Airway epithelial cell (primary cell): ENCODE results near the gene BCL6.

GRCh38 chr3:187728909-187729499 is 16.3 kb downstream of the BCL6 start:
- RAMPAGE, long total RNA, result no peak

GRCh38 chr3:187745218-187746199 is at the start of gene BCL6:
Gene BCL6 (minus strand): TSS chr3:187745468.
- RAMPAGE, long total RNA, result no peak

- RAMPAGE, long total RNA, result no peak
These were observed 2.7 kb upstream of the BCL6 start for GRCh38 chr3:187747811-187748518.

DNA sequence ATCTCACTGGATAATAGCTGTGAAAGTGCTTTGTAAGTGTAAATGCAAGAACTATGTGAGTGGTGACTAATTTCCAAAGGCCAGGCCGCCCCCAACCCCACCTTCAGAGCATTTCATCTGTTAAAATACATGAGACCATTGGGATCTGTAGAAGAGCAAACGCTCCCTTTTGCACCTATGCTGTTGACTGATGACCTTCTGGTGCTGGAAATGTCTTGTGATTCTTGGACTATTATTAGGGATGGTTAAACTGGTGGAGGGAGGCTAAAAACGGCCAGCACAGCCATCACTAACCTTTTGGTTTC is 196.7 kb upstream of the LPP start:
- RAMPAGE, long total RNA, result no peak

GRCh38 chr3:188072532-188073186 is 81.3 kb upstream of the LPP start:
- RAMPAGE, long total RNA, result no peak

- RAMPAGE, long total RNA, result no peak
These were observed 76.7 kb upstream of the LPP start for GRCh38 chr3:188077098-188077881.

DNA sequence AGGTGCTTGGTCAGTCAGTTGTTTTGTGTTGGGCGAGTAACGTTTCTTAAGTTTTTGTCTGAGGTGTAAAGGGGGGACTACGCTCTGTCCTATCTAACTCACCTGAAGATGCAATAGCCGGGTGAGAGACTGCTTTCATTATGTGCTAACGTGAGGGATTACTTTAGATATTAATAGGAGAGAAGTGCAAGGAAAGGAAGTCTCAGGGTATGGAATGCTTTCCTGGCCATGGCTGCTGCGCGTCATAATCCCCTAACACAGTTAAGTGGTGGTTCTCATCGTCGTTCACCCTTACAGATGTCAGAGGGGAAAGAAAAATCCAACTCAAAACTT is 1.4 kb upstream of the LPP start:
- RAMPAGE, long total RNA, result no peak

DNA sequence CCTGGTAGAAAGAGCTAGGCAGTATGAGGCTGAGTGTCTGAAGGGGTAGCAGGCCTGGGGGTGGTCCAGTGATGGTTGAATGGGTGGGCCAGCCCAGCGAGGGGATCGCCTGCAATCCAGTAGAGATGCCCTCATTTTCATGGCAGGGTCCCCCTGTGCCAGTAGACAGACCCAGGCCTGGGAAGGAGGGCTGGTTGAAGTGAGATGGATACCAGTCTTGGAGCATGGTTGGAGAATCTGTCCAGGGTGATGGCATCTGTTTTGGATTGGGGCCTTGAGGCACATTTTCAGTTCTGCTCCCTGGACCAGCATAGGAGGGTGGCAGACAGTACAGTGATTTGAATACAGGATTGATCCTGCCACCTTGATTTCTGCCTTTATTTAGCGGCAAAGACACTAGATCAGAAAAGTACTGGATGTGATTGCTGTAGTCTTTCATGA is 23.2 kb downstream of the LPP start:
- RAMPAGE, long total RNA, result no peak

DNA sequence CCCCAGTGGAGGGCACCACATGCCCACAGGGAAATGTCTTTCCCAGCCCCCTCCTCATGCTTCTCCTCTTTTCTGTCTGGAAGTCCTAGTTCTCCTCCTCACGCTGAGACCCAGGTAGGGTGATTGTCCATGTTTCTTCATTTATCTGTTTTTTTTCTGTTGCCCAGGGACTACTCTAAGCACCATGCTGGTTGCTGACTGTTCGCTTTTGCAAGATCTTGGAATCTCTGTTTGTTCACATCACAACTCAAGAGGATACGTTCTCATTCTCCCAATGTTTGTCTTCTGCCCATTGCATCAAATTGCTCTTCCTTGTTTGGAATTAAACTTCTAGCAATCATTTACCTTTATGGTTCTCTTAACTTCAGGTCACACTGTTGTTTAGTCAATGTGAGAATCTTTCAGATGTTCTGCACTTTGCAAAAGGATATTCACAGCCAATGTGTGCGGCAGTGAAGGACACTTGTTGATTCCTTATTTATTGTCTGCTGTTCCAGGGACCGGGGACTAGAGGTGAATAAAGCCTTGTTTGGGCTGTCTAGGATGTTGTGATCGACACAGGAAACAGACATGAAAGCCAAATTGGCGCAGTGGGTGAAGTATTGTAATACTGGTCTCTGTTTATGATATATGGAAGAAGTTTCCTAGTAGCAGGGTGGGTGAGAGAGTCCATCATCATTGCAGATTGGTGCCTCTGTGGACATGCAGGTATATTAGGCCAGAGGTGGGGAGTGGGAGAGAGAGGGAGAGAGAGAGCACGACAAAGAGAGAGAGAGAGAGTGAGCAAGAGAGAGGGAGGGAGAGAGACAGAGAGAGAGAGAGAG is 24.5 kb downstream of the LPP start:
- RAMPAGE, long total RNA, result no peak

DNA sequence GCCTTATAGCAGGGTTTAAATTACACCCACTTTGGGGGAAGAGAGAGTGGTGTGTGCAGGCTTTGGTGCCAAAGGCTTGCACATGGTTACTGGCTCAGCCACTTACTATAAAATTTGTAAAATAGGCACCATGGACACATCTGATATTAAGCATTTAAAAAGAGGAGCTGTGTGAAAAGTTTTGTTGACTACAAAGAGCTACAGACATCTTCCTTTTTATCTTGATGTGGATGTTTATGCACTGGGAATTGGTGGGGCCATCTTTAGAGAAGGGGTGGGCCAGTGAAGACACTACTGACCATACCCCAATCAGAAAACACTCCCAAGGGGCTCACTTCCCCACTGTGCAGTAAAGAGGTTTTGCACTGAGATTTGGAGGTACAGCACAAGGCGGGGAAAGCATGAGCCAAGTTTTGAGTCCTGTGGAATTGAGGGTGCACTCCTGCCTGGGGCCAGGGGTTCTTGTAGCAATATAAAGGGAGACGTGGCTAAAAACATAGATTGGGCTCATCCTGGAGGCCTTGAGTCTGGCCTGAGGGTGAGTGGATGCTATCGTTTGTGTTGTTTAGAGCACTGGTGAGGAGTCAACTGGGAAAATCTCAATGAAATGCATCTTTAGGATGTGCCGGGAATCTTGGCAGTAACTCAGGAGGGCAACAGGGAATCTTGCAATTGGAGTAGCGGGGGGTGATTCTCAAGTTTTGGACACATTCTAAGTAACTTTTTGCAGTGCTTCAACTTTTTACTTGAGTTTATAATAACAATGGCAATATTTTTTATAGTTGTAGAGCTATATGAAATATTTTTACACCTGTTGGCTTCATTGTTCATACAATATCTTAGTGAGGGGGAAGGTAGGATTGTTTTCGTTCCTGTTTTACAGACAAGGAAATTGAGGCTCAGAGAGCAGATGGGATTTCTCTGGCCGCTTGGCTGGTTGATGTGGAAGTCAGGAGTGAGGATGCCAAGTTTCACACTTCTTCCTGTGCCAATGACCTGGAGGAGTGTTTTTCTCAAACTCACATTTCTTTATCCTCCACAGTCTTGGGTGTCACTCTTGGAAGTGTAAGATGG is 50.2 kb downstream of the LPP start:
- RAMPAGE, long total RNA, result no peak

GRCh38 chr3:188212052-188213005 is 58.4 kb downstream of the LPP start:
- RAMPAGE, long total RNA, result no peak

DNA sequence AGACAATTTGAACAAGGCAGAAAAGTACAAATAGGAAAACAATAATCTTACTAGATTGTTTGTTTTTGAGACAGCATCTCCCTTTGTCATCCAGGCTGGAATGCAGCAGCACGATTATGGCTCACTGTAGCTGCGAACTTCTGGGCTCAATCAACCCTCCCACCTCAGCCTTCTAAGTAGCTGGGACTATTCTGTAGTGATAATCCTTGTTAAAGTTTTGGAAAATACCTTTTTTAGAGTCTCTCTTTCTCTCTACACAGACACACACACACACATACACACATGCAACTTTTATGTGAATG is 107.1 kb downstream of the LPP start:
- RAMPAGE, long total RNA, result no peak

DNA sequence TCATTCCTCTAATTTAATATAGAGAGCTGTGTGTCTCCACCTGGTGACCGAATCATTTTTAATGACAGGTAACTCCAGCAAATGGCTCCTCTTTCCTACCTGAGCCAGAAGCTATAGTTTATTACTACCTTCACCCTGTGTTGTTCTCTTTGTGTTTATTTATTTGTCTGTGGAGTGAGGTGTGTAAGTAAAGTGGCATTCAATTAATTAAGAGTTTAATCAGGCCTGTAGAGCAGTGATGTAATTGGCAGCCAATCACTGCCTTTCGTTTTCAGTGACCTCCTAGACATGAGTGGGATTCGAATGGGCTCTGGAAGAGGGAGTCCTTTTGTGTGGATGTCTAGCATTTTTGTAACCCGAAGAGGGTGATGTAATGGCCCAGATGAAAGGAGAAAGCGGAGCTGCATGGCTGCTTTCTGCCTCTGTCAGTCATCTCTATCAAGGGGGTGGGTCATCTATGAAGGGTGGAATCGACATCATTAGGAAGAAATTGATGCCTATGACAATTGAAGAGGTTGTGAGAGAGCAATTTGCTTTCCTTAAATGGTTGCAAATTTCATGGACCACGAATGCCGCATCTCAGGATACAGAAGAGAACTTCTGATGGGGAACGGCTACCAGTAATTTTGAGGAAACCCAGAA is 126.0 kb downstream of the LPP start:
- RAMPAGE, long total RNA, result no peak

DNA sequence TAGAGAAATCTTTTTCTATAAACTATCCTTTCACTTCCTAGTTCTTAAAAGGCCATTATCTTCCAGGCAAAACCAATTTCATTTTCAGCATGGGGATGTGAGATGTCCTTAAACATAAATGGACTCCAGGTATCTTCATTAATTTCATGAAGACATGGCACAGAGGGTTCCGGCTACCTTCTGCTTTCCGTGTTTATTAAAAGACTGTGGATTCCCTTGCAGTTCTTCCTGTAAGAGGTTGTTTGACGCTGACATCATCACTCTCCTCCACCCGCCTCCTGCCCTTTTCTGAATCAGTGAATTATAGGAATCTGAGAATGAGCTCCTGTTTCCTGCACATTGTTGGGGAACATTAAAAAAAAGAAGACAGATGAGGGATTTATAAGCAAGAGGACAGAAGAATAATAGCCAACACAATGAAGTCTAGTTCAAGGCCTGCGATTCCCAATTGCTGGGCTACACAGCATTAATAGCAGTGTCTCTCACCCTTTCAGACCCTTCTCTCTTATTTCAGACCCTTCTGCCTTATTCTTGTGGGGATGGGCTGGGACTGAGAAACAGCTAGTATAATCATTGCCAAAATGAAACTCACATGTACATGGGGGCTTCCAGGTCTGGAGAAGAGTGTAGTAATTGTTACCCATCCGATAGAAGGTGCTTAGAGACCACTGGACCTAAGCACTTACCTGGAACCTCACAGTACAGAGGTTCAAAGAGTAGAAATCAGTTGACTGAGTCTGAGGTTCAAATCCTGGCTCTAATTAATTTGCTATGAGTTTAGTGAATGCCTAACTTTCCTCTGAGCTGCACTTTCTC is 191.4 kb downstream of the LPP start:
- RAMPAGE, long total RNA, result no peak

- RAMPAGE, long total RNA, result no peak
These were observed 194.7 kb downstream of the LPP start for GRCh38 chr3:188348423-188349320.

DNA sequence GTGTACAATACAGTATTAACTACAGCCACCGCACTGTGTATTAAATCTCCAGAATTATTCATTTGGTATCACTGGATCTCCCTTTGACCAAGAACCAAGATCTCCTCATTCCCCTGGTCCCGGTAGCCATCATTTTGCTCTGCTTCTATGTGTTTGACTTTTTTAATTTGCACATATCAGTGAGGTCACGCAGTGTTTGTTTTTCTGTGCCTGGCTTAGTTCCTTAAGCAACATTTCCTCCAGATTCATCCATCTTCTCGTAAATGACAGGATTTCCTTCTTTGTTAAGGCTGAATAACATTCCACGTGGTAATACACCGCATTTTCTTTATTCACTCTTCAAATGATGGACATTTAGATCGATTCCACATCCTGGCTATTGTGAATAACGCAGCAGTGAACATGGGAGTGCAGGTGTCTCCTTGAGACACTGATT is 212.0 kb downstream of the LPP start:
- RAMPAGE, long total RNA, result no peak

DNA sequence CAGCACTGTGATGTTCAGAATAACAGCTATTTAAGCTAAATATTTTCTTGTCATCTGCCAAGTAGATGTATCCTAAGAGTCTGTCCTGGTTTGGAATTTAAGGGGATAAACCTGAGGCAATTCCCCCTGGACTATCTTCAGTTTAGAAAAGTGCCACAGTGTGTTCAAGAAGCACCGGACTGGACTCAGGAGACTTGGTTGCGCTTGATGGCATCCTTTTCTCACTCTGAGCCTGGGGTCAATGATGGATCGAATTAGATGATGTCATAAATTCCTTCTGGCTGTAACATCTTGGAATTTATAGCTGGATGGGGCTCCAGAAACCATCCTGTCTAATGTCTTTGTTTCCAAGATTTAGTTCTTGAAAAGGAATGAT is 280.6 kb downstream of the LPP start:
- RAMPAGE, long total RNA, result no peak

DNA sequence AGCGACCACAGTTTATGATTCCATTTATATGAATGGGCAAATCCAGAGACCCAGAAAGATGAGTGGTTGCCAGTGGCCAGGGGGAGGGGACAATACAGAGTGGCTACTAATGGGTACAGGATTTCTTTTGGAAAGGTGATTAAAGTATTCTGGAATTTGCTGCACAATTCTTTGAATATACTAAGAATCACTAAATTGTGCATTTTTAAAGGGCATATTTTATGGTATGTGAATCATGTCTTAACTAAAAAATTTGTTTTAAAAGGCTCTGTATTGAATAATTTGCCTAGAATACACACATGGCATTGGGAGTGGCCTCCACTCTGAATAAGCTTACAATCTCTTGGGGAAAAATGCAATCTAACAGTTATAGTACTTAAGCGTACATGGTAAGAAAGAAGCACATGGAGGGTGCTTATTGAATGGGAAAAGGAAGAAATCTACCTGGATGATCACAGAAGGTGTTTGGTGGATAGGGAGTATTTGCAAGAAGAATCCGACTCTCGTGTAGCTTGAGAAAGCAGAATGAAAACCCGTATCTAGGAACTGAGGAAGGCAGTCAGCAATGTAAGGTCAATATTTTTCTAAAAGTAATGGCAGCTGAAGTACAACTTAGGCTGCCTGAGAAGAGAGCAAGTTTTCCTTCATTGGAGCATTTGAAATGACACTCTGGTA is 385.1 kb downstream of the LPP start:
- RAMPAGE, long total RNA, result no peak

DNA sequence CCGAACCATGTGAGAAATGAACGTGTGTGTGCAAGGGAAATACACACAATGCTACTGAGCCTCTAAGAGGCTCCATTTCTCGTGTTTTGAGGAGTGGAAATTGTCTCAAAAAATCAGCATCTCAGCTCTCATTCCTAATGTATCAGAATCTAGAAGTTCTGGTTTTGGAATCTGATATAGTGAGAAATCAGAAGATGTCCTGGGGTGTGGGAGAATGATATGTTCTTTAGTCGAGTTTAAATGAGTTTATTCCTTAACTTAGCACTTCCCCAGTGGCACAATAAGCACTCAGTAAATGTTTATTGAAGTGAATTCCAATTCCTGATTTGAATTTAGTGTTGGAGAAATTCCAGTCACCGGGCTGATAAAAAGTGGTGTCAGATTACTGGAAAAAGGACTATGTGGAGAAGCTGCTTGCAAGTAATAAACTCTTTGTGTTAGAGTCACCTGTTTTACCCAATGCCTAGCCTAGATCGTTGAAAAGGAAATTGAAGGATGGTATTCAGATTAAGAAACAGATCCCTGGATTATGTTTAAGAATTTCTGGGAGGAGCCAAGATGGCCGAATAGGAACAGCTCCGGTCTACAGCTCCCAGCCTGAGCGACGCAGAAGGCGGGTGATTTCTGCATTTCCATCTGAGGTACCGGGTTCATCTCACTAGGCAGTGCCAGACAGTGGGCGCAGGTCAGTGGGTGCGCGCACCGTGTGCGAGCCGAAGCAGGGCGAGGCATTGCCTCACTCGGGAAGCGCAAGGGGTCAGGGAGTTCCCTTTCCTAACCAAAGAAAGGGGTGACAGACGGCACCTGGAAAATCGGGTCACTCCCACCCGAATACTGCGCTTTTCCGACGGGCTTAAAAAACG is 481.8 kb downstream of the LPP start:
- RAMPAGE, long total RNA, result no peak

DNA sequence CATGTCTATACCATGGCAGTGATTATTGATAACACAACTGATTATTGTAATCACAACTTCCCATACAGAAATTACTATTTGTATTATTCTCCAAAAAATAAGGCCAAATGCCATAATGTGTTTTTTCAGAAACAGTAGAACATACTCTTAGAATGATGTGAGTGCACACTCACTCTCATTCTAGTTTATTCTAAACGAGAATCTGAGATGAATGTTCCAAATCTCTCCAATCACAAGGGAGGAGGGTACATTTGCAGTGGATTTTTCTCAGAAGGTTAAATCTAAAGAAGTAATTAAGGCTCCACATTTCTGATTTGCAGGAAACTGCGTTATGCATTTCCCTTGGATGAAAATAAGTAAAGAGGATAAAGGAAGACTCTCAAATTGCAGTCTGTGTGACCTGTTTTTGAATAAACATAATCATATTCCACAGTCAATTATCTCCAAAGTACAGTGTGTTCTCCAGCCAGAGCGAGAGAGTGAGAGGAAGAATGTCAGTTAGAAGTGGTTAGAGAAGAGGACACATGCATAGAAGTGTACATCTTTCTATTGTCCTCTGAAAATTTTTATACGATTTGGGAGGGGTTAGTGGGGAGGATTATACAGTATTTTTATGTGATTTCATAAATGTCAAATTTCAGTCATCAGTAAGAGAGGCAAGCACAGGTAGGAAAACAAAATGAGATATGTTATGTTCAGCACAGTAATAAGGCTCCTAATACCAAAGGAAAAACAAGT is 487.0 kb downstream of the LPP start:
- RAMPAGE, long total RNA, result no peak